ENCODE results near the gene TMEM117.

DNA sequence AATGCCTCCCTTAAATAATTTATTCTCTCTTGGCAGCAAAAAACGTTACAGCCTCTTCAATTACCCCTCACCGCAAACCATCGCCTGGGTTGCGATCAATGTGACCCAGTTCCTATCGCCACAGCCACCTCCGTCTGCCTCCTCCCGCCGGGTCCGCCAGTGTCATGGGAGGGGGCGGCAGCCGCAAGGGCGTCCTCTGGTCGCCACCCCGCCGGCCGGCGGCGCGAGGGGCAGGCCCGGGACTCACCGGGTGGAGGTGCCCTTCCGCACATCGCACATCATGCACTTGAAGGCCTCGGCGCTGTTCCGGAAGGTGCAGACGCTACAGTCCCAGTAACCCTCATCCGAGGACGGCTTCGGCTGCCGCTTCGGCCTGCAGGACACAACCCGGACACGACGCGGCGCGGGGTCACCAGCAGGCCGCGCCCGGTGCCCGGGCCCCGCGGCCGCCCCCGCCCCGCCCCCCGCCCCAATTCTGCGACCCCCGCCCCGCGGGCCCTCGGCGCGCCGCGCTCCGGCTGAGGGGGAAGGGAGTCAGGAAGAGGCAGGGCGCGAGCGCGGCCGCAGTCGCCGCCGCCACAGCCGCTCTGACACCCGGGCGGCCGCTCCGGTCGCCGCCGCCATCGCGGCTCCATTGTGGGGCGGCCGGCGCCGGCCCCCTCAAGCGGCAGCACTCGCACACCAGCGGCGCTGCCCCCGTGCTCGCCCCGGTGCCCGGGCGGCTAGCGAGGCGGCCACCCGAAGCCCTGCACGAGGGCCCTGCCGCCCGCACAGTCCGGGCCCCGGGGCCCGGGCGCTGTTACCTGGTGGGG, 490 bp downstream of the YAF2 start:
- RRBS = 1% methylated on average over 66 of the region's 99 CpGs

GRCh38 chr12:42416697-42417388, 90.9 kb downstream of the PPHLN1 start:
- RRBS = no CpG with 5 or more reads among the region's 3 CpGs

DNA sequence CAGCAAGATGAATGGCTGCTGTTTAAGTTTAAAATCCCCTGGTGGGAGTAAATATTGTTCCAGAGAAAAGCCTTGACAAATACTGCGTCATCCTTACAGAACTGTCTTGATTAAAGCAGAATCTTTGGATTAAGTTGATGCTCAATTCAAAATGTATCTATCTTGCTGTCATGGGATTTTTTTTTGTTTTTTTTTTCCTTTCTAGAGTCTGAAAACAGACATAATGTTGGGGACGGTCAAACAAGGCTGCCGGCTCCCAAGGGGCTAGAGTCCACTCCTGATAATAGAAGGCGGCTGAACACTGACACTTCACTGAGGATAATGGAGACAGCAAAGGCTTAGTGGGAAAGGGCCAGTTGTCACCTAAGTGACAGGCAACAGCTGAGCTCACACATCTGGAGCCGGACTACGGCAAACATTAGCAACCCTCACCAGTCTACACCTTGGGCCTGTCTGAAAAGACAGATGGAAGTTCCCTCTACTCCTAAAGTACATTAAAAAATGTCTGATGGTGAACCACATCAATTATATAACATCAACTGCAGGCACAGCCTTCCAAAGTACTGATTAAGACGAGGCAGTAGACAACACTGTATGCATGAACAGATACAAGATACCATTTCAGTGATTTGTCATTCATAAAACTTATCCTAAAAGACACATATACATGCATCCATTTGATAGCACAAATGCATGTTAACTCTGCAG, 1.6 kb downstream of the PRICKLE1 start:
- RRBS = no CpG with 5 or more reads among the region's 7 CpGs

- RRBS = under 1% methylated on average over 47 of the region's 112 CpGs
Measured at GRCh38 chr12:43835340-43836683, at the start of gene TMEM117. Gene TMEM117, plus strand, starts transcription at chr12:43836081.

GRCh38 chr12:43858889-43859589, 23.2 kb downstream of the TMEM117 start:
- RRBS = no CpG with 5 or more reads among the region's 7 CpGs

- RRBS = no CpG with 5 or more reads among the region's 2 CpGs
Measured at GRCh38 chr12:43952117-43952825, 116.4 kb downstream of the TMEM117 start.

- RRBS = no CpG with 5 or more reads among the region's 3 CpGs
Measured at GRCh38 chr12:44060061-44060689, 224.3 kb downstream of the TMEM117 start.

DNA sequence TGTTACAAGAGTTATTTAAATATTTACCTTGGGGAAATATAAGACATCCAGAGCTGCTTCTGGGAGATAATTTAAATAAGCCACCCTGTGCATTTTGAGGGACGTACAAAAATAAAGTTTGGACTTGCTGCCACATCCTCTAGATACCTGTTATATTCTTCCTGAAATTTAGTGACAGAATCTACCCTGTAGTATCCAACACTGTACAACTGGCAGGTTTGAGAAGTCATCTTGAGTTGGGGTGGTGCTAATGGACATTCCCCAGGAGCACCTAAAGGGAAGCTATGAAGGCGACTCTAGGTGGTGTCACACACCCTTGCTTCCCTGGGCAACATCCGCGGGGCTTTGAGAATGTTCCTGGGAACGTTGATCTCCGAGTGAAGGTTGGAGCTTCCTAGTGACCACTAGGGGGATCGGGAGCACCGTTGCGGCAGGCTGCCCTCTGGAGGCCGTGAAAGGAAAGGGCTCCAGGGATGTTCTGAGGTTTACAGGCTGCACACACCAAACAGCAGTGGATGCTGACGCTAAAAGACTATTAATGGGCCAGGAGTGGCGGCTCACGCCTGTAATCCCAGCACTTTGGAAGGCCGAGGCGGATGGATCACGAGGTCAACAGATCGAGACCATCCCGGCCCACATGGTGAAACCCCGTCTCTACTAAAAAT, 72.5 kb upstream of the NELL2 start:
- RRBS = no CpG with 5 or more reads among the region's 19 CpGs

DNA sequence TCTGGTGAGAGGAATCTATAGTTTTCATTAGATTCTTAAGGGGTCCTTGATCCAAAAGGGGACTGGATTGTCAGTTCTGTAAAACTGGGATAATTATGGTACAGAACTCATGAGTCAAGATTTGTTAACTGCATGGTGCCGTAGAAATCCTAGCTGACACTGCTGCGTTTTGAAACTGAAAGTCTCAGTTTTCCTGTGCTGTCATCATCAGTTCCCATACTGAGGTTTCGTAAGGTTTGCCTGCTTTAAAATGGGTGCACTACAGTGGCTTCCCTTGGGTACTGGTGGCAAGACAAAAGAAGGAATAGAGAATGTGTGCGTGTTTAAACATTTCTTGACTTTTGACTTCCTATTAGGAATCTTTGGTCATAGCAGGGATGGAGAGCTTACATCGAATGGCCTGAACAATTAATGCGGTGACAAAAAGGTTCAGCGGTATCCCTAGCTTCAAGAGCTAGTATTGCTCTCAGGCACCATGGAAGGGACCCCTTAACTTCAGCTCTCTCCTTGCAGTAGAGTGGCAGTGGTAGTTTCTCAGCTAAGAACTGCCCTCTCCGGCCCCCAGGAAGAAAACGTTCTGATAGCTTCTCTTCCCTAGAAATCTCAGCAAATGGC, 28.7 kb downstream of the ANO6 start:
- RRBS = no CpG with 5 or more reads among the region's 9 CpGs

GRCh38 chr12:45671250-45671699, 58.2 kb upstream of the ARID2 start:
- RRBS = no CpG with 5 or more reads among the region's 3 CpGs

DNA sequence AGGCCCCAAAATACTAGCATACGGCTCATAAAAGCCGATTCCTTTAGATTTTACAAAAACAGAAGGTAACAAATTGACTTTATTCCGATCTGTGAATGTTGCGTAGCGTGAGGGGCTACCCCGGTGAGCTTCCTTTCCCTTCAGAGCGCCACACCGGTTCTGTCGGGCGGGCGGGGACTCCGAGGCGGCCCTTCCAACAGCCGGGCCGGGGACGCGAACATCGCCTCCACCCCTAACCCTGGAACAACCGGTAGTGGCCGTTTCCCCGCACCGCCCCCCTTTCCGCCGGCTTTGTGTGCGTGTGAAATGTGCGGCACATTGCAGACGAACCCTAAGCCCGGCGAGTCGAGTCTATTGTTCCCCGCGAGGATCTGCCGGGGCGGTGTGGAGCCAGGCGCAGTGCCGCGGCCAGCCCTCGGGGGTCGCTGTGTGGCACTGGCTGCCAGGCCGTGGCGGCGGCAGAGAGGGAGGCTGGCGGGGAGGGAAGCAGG, 857 bp upstream of the ARID2 start:
- RRBS = under 1% methylated on average over 12 of the region's 43 CpGs

- RRBS = no CpG with 5 or more reads among the region's 5 CpGs
Measured at GRCh38 chr12:45732170-45732630, 2.7 kb downstream of the ARID2 start.

DNA sequence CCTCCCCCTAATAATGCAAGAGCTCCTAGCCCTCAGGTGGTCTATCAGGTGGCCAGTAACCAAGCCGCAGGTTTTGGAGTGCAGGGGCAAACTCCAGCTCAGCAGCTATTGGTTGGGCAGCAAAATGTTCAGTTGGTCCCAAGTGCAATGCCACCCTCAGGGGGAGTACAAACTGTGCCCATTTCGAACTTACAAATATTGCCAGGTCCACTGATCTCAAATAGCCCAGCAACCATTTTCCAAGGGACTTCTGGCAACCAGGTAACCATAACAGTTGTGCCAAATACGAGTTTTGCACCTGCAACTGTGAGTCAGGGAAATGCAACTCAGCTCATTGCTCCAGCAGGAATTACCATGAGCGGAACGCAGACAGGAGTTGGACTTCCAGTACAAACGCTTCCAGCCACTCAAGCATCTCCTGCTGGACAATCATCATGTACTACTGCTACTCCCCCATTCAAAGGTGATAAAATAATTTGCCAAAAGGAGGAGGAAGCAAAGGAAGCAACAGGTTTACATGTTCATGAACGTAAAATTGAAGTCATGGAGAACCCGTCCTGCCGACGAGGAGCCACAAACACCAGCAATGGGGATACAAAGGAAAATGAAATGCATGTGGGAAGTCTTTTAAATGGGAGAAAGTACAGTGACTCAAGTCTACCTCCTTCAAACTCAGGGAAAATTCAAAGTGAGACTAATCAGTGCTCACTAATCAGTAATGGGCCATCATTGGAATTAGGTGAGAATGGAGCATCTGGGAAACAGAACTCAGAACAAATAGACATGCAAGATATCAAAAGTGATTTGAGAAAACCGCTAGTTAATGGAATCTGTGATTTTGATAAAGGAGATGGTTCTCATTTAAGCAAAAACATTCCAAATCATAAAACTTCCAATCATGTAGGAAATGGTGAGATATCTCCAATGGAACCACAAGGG, 122.1 kb downstream of the ARID2 start:
- RRBS = no CpG with 5 or more reads among the region's 11 CpGs

DNA sequence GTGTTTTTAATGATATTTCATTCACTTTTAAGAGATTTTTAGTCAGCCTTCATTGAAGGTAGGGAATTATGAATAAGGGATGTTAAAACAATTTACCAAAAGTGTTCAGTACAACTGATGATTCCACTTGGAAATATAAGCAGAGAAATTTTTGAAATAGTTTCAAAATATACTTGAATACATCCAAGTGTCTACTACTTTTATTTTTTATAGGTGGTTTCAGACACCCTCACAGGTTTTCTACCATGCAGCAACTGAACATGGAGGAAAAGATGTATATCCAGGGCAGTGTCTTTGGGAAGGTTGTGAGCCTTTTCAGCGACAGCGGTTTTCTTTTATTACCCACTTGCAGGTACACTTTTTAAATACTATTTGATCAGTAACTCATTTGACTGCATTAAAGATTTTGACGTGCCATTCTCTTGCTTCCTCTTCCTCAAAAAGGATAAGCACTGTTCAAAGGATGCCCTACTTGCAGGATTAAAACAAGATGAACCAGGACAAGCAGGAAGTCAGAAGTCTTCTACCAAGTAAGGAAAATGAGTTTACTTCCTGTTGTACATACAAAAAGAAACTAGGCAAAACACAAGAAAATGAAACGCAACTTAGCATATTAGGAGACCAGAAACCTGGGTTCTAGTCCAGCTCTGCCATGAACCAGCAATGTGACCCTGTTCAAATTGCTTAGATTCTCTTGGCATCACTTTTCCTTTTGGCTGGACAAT, 98.6 kb downstream of the SCAF11 start:
- RRBS = no CpG with 5 or more reads among the region's 4 CpGs

GRCh38 chr12:46209652-46210722, 58.9 kb downstream of the SLC38A1 start:
- RRBS = no CpG with 5 or more reads among the region's 8 CpGs

DNA sequence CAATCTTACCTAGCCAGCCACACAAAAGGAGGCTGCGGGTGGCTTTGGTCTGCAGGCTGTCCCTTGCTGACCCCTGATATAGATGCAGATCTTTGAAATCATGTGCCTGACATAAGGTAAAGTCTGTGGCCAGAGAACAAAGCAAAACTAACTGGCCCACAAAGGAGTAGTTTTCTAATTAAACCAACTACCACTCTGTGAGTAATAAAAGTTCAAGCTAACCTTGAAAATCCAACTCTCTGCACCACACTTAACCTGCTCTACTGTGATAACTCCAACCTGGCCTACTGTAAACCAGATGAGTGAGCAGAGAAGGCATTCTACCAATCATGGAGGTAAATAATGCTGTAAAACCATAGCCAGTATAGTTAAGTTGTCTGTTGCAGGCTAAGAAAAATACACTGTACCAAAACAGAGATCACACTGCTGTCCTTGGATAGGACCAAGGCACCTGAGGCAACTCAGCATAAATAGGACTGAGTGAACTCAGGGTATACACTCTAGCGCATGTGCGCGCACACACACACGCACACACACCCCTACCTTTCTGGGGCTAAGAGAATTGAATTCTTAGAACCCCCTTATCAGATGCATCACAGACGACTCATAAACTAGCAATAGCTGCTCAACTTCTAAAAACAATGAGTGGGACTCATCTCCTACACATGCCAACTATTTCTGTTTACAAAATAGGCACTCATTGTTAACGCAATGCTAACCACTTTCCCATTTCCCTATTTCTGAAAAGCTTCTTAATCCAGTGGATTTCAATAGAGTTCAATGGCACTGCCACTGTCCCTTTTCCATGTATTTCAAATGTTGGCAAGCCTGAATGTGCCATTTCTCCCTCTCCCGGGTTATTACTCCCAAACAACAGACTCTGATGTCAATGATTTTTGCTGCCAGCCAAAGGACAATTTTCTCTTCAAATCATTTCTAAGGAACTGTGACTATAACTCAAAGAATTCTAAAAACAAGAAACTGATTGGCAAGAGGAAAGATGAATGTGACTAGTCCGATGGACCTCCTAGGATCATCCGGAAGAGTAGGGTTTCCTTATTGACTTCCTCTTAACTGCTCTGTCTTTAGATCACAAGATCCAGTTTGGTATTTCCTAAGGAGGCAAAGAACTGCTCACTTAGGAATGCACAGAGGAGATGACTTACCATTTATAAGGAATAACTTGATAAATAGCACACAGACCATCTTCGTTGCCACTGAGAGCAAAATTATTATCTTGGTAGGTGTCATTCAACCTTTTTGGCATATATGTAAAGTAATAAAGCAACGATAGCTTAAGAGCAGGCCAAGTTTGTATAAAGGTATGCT, 48.9 kb downstream of the SLC38A1 start:
- RRBS = no CpG with 5 or more reads among the region's 12 CpGs

- RRBS = no CpG with 5 or more reads among the region's 4 CpGs
Measured at GRCh38 chr12:46260804-46261628, 7.8 kb downstream of the SLC38A1 start.

GRCh38 chr12:46383643-46384116, 11.1 kb upstream of the SLC38A2 start:
- RRBS = under 1% methylated on average over 14 of the region's 39 CpGs

DNA sequence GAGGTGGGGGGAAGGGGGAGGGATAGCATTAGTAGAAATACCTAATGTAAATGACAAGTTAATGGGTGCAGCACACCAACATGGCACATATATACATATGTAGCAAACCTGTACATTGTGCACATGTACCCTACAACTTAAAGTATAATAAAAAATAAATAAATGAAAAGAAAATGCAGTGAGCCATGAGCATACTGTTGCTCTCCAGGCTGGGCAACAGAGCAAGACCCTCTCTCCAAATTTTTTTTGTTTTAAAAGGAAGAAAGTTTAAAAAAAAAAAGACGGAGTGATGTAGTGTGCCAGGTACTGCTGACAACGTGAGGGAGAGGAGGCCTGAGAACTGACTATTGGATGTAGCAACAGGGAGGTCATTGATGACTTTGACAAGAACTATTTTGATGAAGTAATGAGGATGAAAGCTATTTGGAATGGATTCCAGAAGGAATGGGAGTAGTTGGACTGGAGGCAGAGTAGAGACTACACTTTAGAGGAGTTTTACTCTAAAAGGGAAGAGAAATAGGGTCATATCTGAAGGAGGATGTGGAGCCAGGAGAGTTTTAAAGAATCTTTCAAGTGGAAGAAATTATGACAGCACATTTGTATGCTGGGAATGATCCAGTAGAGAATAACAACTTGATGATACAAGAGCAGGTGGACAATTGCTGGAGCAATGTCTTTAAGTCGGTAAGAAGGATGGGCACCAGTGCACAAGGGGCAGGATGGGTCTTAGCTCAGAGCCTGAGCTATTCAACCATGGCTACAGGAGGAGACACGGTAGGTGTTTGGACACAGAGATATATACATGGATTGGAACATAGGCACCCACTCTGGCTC, 27.8 kb upstream of the SLC38A2 start:
- RRBS = no CpG with 5 or more reads among the region's 4 CpGs

DNA sequence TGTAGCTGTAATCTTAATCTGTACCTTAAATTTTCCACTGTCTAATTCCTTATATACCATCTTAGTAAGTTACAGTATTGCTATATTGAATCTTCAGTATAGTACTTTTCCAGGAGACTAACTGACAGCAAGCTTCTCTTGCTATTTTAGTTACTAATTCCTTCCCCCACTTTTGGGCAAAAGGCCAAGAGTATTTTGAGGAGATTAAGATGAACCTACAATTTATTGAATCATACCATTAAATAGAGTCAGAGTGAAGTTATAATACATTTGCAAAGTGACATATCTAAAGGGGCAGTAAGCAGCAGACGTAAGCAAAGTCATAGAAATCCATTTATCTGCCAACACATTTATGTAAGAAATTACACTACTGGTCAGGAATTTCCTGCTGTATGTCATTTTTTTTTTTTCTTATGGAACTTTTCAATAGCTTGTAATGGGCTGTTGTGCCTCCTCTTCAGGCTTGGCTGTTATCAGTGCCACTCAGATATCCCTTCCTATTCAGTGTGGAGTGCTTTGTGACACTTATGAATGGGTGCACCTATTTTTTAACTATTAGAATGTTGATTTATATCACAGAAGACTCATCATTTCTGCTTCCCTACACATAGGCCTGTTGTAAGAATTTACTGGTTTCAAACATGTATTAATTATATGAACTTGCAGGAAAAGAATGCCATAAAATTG, 59.2 kb upstream of the SLC38A2 start:
- RRBS = no CpG with 5 or more reads among the region's 1 CpG